Jejunum (tissue), 1 donor: ENCODE results near the gene INS.

GRCh38 chr11:1517732-1518085, 31.1 kb upstream of the MOB2 start:
- PRO-cap, result no peak

- PRO-cap, result no peak
Measured at GRCh38 chr11:1566250-1566513, 5.9 kb downstream of the DUSP8 start.

- PRO-cap, result no peak
Measured at GRCh38 chr11:1571369-1571821, 676 bp downstream of the DUSP8 start.

DNA sequence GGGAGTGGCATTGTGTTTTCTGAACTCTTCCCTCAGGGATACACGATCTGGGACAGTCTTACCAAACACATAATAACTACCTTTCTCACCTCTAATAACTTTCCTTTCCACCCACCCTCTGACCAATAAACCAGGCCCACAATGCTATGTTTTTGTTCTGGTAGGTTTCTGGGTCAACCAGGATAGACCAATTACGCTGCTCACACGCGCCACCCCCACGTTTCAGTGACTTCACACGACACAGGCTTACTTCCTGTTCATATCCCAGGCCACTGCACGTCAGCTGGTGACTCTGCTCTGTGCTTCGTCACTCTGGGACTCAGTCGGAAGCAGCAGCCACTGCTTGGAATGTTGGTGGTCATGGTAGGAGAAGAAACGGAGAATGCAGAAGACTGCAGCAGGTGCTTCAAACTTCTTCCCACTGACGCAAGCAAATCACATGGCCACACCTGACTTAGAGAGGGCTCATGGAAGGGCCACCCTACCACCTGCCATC, 2.4 kb downstream of the KRTAP5-4 start:
- PRO-cap, result no peak

- PRO-cap, result no peak
Measured at GRCh38 chr11:1661771-1662431, 32.3 kb downstream of the KRTAP5-5 start.

GRCh38 chr11:1729050-1729572, 21.3 kb downstream of the IFITM10 start:
- PRO-cap, result bidirectional peak, plus-strand start at chr11:1729426, minus-strand start at chr11:1729143

DNA sequence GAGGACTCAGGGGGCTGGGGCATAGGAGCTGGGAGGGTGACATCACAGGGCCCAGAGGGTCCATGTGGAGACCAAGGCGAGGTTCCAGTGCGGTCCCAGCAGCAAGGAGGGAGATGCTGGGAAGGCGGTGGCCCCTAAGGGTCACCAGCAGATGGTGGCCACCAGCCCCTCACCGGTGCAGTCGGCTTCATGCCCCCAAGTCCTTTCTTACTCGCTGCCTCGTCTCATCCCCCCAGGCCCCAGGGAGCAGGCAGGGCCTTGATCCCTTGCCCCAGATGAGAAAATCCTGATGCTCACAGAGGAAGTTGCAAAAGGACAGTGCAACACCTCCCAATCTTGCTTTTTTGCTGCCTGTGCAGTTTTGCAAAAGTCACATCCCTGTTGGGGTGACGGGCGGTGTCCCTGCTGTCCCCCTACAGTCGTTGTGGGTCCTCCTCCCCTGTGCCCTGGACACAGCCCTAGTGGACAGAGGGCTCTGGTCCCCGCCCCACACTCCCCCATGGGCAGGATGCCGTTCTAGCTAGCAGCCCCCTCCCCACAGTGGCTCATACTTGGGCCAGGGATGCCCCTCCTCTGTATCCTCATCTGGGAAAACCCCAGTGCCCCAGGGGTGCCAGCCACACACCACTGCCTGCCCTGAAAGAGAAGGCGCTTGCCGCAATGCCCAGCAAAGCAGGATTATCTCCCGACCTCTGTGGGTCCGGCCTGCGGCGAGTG, 18.3 kb upstream of the CTSD start:
- PRO-cap, result no peak

GRCh38 chr11:1868351-1869314, 15.7 kb downstream of the LSP1 start:
- PRO-cap, result no peak

- PRO-cap, result no peak
Measured at GRCh38 chr11:1889065-1889648, 2.5 kb downstream of the PRR33 start.

- PRO-cap, result no peak
Measured at GRCh38 chr11:1924037-1924675, 4.7 kb downstream of the TNNT3 start.

GRCh38 chr11:1931937-1932526, 12.5 kb downstream of the TNNT3 start:
- PRO-cap, result no peak

- PRO-cap, result no peak
Measured at GRCh38 chr11:2131106-2131515, 8.1 kb downstream of the IGF2 start.

DNA sequence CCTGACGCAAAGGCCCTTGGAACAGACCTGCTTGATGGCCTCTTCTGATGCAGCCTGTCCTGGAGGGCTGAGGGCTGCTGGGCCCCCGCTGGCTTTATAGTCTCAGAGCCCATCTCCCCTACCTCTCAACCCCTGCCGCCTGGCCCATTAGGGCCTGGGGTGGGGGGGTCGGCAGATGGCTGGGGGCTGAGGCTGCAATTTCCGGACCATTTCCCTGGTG, at the start of gene INS:
Gene INS (minus strand): TSS at position 69 of the 220 bp plus-strand sequence.
- PRO-cap, result no peak

GRCh38 chr11:2217202-2218079, 45.8 kb upstream of the TH start:
- PRO-cap, result no peak

GRCh38 chr11:2304248-2304873, 2.5 kb downstream of the TSPAN32 start:
- PRO-cap, result no peak

GRCh38 chr11:2387260-2388133, 10.4 kb downstream of the CD81 start:
- PRO-cap, result no peak

DNA sequence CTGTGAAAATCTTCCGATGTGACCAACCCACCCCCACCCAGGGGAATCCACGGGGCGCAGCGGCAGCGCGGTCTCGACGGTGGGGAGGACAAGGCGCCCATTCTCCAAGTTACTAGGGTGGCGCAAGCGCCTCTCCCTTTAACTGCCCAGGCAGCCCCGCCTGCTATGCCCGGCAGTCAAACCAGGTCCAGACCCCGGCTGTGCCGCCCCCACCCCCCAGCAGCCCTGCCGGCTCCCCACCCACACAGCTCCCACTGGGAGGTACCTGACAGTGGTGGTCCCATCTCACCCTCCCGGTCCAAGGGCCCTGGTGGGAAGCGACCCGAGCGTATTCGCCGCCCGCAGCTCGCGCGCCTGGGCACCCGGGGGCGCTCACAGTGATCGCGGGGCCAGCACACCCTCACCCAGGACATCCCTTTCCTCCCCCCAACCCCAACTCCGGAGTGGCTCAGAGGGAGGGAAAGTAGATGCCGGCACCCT, 382 bp downstream of the TRPM5 start:
- PRO-cap, result unidirectional peak, minus-strand start at position 111 of the sequence

GRCh38 chr11:2658930-2659681, 214.3 kb downstream of the KCNQ1 start:
- PRO-cap, result no peak

DNA sequence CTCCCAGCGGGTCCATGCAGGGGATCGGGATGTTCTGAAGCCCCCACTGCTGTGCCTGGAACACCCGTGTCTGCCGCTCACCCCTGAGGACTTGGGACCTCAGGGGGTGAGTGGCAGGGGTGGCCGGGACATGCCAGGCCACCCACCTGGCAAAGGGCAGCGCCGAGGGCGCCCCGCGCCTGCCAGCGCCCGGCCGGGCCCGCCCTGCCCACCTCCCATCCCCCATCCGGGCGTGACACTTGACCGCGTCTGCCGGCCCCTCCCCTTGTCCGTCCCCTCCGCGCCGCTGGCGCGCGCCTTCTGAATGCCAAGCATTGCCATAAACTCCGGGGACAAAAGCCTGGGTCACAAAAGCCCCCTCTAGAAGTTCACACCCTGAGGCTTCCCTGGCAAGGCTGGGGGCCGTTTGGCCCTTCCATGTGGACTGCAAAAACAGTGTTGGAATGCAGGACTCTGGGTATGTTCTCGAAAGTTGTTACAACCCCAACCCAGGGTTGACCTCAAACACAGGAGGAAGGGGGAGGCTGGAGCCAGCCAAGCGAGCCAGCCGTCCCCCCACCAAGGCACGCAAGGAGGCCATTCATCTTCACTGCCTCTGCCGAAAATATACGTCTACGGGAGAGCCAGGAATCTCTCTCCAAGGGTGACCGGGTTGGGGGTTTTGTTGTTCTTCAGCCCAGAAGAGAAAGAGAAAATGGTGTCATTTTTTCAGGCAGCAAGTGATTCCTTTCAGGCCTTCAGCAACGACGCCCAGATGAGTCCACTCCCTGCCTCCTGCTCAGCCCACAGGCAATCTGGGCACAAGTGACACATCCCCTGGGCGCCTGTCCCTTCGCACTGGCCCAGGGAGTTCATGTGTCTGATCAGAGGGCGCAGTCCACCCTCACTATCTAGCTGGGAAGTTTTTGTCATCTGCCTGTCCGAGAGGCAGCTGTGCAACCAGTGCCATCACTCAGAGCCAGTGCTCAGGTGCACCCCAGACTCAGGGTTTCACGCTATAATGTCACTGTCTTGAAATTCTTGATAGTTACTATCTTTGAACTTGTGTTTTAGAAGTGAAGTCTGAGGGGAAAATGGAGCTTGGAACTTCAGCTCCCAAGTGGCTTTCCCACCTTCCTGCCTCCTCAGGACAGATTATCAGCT, 184.6 kb downstream of the CDKN1C start:
- PRO-cap, result bidirectional peak, plus-strand start at position 286 of the sequence, minus-strand start at position 214 of the sequence; unidirectional peak, minus-strand start at position 796 of the sequence

DNA sequence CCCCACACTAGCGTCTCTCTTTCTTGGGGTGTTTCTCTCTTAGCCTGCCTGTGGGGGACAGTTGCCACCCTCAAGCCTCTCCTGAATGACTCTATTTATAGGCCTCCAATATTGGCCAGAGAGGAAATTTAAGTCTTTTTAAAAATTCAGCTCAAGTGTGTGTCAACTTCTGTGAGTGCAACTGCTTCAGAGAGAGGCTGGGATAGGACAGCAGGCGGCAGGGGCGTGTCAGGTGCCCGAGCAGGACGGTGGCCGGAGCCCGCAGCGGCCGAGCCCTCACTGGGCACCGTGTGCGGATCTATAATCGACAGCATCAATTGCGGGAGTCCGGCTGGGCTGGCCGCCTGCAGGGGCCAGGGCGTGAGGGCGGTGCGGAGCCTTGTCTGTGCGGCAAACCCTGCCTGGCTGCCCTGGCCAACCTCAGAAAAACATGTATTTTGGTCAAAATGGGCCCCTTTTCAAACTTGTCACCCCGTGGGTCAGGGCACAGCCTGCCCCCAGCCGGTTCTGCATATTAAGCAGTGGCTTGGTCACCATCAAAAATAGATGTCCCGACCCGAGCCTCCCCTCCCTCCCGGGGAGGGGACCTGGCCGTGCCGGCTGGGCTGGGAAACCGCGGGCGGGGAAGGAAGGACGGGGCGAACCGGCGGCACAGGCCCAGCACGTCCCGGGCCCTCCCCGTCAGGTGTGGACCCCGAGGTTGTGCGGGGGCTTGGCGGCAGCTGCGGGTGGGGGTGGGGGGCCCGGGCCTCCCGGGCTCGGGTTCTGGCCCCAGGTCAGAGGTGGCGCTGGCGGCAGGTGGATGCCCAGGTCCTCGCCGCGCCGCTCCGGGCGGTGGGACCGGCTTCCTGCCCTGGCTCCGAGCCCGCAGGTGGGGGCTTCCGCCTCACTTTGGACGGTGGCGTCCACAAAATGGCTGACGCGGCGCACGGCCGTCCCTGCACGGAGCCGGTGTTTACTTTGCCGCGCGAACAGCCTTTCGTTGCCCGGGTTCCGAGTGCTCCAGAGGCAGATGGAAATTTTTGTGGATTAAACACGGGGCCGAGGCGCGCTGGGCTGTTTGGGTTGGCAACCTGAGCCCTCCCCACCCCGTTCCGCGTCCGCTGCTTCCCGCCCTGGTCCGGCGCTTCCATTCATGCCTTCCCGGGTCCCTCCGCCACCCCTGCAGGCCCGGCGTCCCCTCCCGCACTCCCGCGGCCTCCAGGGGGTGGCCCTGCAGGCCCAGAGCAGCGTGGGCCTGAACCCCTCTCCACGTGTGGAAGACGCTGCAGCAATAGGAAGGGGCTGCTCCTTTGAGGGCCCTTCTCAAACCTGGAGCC, 94.1 kb downstream of the CDKN1C start:
- PRO-cap, result unidirectional peak, minus-strand start at position 826 of the sequence; bidirectional peak, plus-strand start at position 889 of the sequence, minus-strand start at position 826 of the sequence